Ileum (tissue), 1 donor: ENCODE data around the gene GKN2.

GRCh38 chr2:68383219-68384182 is 18.4 kb downstream of the PLEK start:
- PRO-cap = no peak

GRCh38 chr2:68389304-68389827 is 24.3 kb downstream of the PLEK start:
- PRO-cap = no peak

DNA sequence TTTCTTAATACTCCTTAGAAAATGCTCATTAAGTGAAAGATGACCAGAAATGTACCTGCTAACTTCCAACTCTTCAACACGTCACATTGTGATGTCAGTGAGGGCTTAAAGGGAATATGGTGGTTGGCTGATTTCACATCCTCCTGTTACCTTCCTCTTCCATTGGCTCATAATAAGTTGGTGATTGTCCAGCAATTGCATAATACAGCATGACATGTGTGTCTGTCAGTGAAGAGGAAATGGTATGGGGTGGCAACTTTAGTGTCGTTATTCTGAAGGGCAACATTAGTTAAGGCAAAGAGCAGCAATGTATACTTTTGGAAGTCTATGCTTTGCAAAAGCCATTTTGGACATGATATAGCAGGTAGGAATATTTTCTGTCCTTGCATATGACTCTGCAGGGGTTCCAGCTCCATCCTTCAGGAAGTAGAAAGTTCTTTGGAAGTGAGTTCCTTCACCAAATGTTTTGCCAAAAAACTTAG is 26.1 kb downstream of the PLEK start:
- PRO-cap = no peak

DNA sequence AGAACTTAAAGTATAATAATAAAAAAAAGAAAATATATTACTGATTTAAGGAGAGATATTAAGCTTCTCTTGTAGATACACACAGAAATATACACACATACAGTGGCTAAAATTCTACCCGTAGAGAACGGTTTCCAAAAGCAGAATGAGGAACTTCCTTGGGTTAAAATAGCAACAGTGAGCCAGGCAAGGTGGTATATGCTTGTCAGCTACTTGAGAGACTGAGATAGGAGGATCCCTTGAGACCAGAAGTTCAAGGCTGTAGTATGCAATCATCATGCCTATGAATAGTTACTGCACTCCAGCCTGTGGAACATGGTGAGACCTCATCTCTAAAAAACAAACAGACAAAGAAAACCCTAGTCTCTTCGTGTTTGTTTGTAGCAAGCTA is 46.2 kb downstream of the PLEK start:
- PRO-cap = no peak

DNA sequence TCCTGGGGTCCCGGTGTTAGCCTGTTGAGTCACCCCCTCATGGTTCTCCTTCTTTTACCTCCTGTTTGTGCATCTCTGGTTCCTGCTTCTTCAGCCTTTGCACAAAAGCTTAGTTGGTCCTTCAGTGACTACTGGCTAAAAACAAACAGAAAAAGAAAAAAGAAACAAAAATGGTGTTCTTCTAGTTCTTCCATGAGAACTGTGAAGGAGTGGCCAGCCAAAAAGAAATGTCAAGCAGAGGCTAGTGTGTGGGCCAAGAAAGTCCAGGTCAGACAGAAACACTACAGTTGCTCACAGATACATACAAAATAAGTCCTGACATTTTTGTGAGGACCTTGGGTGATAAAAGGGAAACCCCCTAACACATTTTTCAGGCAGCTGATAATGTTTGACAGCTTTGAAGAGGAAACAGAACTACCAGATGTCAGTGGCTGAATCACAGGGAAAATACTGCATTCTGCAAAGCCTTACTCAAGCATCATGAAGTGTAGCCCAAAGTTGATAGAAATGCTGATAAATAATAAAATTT is 28.0 kb downstream of the ARHGAP25 start:
- PRO-cap = no peak

- PRO-cap = bidirectional peak, plus-strand start at chr2:68774939, minus-strand start at chr2:68774810
These were observed 40.1 kb downstream of the ARHGAP25 start for GRCh38 chr2:68774413-68775406.

- PRO-cap = no peak
These were observed 41.4 kb downstream of the ARHGAP25 start for GRCh38 chr2:68775810-68776655.

DNA sequence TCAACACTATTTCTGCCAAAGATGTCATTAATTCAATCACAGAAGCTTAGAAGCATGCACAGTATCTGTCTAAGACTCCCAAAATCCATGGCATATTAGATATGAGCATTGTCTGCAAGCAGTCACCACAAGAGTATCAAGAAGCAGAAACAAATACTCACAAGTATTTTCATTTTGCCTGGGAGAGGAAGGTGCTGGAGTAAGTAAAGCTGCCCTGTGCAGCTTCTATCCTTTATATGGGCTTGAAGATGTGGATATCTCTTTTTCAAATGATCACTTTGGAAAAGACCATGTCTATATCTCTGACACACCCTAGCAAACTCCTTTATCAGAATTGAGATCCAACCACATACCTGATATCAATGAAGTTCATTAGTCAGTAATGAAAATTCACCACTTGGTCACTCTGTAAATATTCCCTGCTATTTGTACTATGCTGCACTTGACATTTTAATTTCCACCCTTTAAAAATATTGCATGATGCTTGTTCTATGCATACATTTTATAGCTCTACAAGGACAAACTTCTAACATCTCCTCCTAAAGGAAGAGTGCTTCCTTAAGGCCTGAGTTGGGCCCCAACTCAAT is at the start of gene GKN2:
Gene GKN2, minus strand, starts transcription at position 205 of the 587 bp plus-strand sequence.
- PRO-cap = no peak

DNA sequence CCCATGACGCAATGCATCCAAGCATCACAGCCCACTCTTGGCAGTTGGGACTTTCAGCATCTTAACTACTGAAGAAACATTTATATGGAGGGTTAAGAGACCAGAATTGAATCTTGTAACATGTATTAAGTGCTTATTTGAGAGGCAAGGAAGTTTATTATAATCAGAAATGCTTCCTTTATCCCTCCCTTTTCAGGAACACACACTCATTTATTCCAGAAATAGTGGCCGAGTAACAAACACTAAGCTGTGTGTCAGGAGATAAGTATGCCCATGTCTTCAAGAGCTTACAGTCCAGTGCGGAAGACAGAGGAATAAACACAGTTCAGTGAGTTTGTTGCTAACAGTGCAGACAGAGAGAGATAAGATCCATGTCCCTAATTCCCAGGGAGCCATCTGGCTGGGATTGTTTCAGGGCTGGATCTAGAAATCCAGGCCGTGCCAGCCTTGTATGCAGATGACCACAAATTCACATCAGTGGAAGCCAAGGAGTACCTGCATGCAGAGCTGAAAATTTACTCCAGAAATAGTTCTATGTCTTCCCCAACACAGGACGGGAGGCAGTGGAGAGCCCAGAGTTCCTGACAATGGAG is 151.4 kb downstream of the ANTXR1 start:
- PRO-cap = no peak

DNA sequence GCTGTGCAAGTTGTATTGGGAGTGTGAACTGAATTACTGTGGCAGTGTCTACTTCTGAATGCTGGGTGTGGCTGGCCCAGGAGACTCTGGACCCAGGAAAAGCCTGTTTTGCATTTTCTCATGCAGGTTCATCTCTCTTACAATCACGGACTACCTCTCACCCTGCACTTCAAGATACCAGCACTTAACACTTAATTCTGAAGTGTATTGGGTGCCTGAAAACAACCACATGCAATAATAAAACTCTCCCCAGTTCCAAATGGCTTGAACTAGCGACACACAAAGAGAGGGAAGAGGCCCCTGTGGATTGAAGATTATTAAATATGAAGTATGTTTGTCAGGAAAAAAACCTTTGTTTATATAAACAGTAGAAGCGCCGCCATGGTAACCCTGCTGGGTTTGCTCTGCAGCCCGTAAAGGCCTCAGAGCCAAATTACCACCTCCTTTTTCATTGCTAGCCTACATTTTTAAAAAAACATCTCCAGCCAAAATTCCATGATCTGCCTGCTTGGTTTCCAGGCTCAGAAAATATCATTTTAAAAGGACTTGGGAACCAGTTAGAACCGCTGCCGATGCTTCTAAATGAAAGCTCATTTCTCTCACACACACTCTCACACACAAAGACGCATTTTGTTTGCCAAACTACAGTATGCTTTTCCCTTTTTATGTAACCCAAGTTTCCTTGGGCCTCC is 77.4 kb downstream of the GFPT1 start:
- PRO-cap = no peak

DNA sequence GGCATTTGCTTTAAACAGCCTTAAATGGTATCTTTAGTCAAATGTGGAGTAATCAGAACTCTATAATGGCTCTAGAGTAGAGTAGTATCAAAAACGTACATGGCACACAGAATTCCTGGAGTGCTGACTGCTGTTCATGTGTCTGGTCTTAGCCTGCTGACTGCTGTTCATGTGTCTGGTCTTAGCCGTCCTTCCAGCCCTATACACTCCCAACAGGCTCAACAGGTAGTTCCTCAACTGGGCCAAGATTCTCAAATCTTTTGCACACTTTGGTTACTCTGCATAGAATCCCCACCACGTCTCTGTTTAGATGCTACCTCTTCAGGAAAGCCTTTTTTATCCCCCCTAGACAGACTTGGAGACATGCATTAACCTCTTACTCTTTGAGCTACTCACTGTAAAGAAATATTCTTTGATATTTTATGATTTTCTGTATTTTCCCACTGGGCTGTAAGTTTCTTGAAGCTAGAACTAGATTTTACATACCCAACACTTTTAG is 1.1 kb upstream of the GFPT1 start:
- PRO-cap = no peak

DNA sequence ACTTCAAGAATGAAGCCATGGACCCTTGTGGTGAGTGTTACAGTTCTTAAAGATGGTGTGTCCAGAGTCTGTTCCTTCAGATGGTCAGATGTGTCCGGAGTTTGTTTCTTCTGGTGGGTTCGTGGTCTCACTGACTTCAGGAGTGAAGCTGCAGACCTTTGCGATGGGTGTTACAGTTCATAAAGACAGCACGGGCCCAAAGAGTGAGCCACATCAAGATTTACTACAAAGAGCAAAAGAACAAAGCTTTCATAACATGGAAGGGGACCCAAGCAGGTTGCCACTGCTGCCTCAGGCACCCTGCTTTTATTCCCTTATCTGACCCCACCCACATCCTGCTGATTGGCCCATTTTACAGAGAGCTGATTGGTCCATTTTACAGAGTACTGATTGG is 2.0 kb upstream of the NFU1 start:
- PRO-cap = no peak

DNA sequence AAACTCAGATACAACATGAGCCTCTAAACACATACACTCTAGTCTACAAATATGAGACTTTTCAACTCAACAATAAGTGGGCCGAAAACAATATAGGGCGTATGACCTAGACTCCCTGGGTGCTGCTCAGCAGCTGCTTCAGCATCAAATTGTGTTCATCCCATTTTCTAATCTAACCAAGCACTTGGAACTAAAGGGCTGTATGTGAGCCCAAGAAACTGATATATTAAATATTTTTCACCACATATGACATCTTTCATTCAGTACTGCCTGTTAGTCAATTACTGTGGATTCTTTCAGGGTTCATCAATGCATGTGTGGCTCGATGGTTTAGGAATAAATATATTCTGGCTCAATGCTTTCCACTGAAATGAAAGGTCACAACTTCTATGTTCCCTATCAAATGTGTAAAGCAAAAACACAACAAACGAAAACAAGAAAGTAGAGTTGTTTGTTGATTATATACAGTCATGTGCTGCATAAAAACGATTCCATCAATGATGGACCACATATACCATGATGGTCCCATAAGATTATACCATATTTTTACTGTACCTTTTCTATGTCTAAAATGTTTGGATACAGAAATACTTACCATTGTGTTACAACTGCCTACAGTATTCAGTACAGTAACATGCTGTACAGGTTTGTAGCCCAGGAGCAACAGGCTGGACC is 23.5 kb upstream of the NFU1 start:
- PRO-cap = no peak

DNA sequence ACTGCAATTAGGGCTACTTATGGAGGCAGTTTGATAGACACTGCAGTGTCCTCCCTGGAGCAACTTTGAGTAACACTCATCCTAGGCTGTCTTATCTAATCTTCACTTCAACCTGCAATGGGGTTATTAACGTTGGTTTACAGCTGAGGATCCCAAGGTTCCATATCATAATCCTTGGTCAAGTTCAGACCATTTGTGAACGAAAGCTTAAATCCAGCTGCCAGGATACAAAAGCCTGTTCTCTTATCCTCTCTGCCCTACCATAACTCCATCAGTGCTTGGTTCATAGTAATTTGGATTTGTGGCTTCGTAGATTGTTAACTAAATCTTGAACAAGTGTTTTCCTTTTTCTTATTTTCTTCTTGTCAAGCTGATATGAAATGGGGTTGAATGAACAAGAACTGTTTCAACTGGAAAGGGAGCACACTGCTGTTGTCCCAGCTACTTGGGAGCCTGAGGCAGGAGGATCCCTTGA is 2.6 kb downstream of the ANXA4 start:
- PRO-cap = bidirectional peak, plus-strand start at position 193 of the sequence, minus-strand start at position 67 of the sequence

DNA sequence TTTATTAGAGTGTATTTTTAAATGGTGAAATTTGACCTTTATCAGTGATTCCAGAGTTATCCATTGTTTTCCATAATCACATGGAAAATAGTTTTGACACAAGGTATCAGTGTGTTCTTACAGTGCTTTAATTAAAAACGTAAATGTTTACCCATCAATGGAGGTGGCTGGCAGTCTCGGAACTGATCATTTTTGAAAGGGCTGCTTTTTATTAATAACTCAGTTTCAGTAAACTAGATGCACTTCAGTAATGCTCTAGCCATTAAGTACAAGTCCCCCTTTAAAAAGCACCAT is 3.8 kb downstream of the MXD1 start:
- PRO-cap = no peak

GRCh38 chr2:70047295-70047771 is 39.9 kb upstream of the PCBP1 start:
- PRO-cap = no peak

DNA sequence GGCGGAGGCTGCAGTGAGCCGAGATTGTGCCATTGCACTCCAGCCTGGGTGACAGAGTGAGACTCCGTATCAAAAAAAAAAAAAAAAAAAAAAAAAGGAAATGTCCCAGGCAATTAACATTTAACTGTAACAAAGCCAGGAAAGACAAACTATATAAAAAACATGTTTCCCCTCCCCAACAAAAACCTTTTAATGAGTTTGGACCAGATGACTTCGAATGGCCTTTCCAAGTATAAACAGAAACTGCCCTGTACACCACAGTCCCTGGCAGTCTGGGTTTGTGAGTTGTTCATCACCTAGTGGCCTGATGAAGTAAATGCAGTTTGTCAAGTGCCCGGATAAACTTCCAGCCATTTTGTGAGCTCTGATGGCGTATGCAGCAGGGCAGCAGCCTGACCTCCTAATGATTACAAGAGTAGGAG is 16.6 kb upstream of the PCBP1 start:
- PRO-cap = bidirectional peak, plus-strand start at position 353 of the sequence, minus-strand start at position 266 of the sequence

DNA sequence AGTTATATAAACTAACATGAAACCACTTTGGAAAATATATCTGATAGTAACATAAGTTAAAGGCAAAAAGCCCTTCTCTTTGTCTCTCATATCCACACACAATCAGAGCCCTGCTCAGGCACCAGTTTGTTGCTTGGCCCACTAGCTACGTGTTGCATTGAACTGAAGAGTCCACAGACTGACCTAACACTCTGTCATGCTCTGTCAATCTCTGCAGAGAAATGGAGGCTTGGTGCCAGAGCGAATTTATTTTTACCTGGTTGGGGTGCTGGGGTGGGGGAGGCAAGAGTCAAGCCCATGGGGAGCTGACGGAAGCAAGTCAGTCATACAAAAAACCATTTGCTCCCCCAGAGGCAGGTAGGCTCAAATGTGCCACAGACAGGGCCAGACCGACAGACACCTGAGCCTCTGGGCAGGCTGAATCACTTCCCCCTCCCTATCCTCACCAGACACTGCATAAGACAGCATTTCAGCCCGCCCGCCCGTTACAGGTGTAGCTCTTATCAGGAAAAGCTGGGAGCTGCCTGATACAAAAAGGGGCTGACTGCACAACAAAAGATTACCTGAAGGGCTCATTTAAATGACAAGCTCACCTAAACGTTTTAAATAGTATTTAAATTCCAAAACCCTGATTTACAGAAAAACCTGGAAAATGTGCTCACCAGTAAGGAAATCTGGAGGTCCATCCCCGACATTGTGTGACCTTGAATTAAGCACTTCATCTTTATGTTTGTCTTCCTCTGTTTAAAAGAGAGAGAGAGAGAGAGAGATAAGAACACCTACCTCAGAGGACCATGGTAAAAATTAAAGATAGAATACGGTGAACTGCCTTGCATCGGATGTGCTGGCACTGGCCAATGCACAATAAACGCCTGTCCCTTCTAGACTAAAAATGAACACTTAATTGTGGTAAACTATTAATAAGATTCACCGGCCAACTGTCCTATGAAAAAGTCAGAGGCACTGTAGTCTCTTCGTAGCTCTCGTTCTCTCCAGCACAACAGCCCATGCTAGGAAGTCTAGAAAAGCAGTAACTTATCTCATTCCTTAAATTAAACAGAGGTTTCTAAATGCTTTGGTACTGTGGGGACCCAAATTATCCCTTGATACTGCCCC is 2.0 kb upstream of the PCBP1 start:
- PRO-cap = bidirectional peak, plus-strand start at position 503 of the sequence, minus-strand start at position 410 of the sequence

GRCh38 chr2:70089173-70089968 is 2.1 kb downstream of the PCBP1 start:
- PRO-cap = bidirectional peak, plus-strand start at chr2:70089719, minus-strand start at chr2:70089533

- PRO-cap = no peak
These were observed 2.9 kb downstream of the PCBP1 start for GRCh38 chr2:70089969-70090739.